HT1080 (cell line): Measurements from ENCODE around the gene TASOR2.

GRCh38 chr10:5566547-5567128 lies 41.9 kb downstream of the CALML3 start:
RAMPAGE:
- cytosol, long total RNA = no peak
- long total RNA = no peak
- nucleus, long total RNA = no peak

GRCh38 chr10:5587394-5587749 lies 62.6 kb downstream of the CALML3 start:
RAMPAGE:
- cytosol, long total RNA = no peak
- long total RNA = no peak
- nucleus, long total RNA = no peak

DNA sequence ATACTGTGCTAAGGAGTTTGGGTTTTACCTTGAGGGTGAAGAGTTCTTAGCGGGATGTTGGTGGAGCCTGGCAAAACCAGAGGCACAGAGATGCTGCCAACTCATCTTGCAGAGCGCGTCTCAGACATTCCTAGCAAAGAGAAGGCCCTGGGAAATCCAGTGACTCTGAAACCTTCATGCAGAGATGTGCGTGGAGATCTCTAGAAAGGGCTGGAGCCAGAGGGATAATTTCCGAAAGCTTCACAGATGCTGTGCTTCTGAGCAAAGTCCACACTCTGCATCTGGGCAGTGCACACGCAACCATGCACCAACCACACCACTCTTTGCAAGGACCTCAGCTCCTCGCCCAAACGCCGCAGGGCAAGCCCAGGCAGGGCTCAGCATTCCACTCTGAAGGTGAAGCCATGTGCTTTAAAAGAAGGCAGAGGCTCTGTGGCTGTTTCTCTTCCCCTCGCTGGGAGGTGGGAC lies 48.5 kb downstream of the ASB13 start:
RAMPAGE:
- cytosol, long total RNA = no peak
- long total RNA = no peak
- nucleus, long total RNA = no peak

DNA sequence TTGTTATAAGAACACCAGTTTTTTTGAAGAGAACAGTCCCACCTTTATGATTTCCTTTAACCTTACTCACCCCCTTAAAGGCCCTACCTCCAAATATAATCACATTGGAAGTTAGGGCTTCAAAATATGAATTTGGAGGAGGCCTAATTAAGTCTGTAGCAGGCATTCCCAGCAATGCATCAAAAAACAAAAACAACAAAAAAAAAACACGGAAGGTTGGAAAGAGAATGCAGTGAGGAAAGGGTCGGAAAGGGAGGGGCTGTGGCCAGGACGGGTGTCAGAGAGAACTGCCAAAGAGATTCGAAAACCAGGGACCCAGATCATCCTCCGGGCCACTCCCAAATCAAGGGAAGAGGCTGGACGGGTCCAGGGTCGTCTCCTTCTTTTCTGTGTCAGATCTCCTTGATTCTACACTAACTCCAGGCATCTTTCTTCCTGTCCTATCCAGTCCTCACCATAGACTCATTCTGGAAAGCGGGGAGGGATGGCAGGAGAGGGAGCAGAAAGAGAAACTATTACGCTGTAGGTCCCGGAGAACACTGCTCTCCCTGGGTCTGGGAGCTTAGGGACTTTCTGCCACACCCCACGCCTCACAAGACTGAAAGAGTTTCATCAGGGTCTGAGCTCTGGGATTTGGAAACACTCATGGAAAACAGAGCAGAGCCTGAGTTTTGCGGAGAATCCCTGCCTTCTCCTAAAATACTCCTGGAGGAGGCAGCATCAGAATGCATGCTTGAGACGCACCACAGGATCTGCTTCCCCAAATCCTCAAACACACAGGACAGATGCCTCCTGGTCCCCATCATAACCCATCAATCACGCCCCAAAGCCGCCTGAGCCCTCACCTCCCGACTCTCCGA lies 38.2 kb downstream of the ASB13 start:
RAMPAGE:
- cytosol, long total RNA = no peak
- long total RNA = no peak
- nucleus, long total RNA = no peak

DNA sequence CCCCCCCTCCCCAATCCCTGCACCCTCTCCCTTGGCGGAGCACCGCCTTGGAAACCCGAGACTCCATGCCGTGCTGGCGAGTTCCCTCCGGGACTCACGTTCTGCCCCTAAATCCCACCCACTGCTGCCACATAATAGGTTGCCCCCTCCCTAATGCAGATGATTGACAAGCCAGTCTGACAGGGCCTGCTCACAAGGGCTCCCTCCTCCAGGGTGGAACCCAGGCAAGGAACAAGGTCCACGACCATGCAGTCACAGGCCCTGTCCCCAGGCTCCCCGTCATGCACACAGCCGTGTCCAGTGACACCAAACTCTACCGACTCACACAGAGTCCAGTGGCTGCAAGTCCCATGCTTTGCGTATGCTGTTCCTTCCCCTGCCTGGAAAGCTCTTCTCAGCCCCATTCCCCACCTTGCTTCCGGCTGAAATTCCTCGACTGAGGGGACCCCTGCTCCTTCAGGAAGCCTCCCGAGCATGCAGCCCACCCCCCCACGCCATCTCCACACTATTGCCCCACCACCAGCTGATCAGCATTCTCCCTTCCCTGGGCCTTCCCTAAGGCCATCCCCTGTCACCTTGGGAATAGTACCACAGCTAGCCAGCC lies 7.1 kb downstream of the ASB13 start:
RAMPAGE:
- cytosol, long total RNA = no peak
- long total RNA = no peak
- nucleus, long total RNA = no peak

DNA sequence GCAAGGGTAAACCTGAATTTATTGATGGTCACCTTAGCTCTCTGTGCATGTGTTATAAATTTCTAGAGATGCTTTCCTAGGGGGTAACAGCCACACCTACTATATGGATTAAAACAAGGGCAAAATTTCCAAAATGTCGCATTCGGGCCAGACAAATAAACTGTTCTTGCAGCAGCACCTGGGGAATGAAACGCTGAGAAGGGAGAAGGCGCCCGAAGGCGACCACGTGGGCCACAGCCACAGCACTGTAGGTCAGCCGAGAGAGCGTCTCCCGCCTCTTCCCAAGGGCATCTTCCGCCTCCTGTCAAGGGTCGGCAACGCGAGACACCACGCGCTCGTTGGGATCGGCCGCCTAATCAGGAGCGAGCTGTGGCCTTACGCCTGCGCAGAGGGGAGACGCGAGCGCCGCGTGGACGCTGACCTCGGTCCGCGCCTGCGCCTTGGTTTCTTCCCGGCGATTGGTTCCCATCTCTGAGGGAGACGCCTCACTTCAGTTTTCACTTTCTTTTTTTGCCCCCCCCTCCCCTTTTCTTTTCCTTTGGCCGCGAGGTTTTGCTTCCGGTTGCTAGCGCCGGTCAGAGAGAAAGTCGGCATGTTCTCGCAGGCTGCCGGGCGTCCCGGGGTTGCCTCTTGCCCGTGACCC lies at the start of gene TASOR2:
Gene TASOR2, plus strand, starts transcription at position 555 of the 643 bp plus-strand sequence.
RAMPAGE:
- cytosol, long total RNA = no peak
- long total RNA = no peak
- nucleus, long total RNA = no peak

DNA sequence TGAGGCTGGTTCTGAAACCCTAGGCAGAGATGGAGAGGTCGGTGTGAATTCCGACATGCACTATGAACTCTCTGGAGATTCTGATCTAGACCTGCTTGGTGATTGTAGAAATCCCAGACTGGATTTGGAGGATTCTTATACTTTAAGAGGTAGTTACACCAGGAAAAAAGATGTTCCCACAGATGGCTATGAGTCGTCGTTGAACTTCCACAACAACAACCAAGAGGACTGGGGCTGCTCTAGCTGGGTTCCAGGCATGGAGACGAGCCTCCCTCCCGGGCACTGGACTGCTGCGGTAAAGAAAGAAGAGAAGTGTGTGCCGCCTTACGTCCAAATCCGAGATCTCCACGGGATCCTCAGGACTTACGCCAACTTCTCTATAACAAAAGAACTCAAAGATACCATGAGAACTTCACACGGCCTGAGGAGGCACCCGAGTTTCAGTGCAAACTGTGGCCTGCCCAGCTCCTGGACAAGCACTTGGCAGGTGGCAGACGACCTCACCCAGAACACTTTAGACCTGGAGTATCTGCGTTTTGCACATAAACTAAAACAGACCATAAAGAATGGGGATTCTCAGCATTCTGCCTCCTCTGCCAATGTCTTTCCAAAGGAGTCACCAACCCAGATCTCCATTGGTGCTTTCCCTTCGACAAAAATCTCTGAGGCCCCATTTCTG lies 64.3 kb downstream of the GDI2 start:
RAMPAGE:
- cytosol, long total RNA = no peak
- long total RNA = no peak
- nucleus, long total RNA = no peak

GRCh38 chr10:5751946-5752948 lies 61.0 kb downstream of the GDI2 start:
RAMPAGE:
- cytosol, long total RNA = no peak
- long total RNA = no peak
- nucleus, long total RNA = no peak

RAMPAGE:
- cytosol, long total RNA = no peak
- long total RNA = no peak
- nucleus, long total RNA = no peak
Observed at GRCh38 chr10:5941565-5941891, 35.8 kb downstream of the IL15RA start.

GRCh38 chr10:6005492-6005912 lies 28.2 kb upstream of the IL15RA start:
RAMPAGE:
- cytosol, long total RNA = no peak
- long total RNA = no peak
- nucleus, long total RNA = no peak

RAMPAGE:
- cytosol, long total RNA = no peak
- long total RNA = no peak
- nucleus, long total RNA = no peak
Observed at GRCh38 chr10:6012217-6012615, 34.9 kb upstream of the IL15RA start.

RAMPAGE:
- cytosol, long total RNA = no peak
- long total RNA = no peak
- nucleus, long total RNA = no peak
Observed at GRCh38 chr10:6014450-6015003, 37.2 kb upstream of the IL15RA start.

GRCh38 chr10:6018289-6018988 lies 41.1 kb upstream of the IL15RA start:
RAMPAGE:
- cytosol, long total RNA = no peak
- long total RNA = no peak
- nucleus, long total RNA = no peak

GRCh38 chr10:6068202-6068756 lies 6.1 kb upstream of the IL2RA start:
RAMPAGE:
- cytosol, long total RNA = no peak
- long total RNA = no peak
- nucleus, long total RNA = no peak

GRCh38 chr10:6143500-6143928 lies 54.7 kb downstream of the RBM17 start:
RAMPAGE:
- cytosol, long total RNA = no peak
- long total RNA = no peak
- nucleus, long total RNA = no peak

GRCh38 chr10:6163334-6163495 lies 39.5 kb upstream of the PFKFB3 start:
RAMPAGE:
- cytosol, long total RNA = no peak
- long total RNA = no peak
- nucleus, long total RNA = no peak

GRCh38 chr10:6164740-6165135 lies 38.0 kb upstream of the PFKFB3 start:
RAMPAGE:
- cytosol, long total RNA = no peak
- long total RNA = no peak
- nucleus, long total RNA = no peak

DNA sequence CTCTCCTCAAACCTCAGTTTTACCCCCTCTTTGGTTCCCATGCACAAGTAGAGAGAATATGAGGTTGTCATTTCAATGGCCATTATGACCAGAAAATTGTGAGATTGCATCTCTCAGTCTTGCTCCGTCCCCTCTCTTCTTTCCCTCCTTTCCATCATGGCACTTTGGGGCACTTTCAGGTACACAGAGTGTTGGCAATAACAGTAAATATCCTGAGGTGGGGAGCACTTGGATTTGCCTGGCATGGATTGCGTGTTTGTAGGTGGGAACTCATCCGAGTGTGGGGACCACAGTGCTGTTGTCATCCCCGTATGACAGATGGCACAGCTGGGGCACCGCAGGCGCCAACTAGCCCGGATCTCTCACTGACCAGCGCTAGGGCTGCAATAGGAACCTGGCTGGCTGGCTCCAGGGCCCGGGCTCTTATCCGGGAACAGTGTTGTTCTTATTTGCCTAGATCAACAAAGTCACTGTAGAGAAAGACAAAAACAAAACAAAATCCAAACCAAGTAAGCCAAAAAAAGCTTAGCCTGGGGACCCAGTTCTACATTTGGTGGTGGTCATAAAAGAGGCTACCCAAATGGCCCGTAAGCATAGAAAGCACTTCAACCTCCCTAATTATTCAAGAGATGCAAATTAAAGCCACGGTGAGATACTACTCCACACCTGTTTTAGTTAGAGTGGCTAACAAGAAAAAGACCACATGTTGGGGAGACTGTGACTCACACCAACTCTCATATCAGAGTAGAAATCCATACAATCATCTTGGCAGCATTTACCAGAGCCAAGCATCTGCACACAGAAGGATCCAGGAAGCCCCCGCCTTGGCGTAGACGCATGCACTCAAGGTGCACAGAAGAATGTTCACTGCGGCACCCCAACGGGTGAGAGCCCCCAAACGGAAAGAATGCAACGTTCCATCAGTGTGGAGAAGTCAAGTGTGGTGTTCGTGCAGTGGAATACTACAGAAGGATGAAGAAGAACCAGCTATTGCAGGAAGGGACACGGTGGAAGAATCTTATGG lies 27.3 kb upstream of the PFKFB3 start:
RAMPAGE:
- cytosol, long total RNA = no peak
- long total RNA = no peak
- nucleus, long total RNA = no peak

DNA sequence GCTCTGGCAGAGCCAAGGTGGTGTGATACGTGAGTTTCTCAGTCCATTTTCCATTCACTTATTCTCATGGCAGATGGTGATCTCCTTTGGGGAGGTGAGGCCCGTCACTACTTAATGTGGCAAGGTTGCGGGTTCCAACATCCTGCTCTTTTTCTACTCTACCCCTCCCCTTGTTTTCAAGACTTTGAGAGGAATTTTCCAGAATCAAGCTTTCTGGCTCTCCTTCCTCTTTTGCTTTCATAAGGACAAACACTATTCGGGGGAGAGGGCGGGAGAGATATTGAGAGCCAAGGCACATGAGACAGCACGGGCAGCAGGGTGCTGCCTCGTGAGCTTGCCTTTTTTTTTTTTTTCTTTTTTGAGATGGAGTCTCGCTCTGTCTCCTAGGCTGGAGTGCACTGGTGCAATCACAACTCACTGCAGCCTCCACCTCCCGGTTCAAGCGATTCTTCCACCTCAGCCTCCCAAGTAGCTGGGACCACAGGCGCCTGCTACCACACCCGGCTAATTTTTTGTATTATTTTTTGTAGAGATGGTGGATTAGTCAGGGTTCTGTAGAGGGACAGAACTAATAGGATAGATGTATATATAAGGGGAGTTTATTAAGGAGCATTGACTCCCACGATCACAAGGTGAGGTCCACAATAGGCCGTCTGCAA lies 6.8 kb upstream of the PFKFB3 start:
RAMPAGE:
- cytosol, long total RNA = no peak
- long total RNA = no peak
- nucleus, long total RNA = no peak

DNA sequence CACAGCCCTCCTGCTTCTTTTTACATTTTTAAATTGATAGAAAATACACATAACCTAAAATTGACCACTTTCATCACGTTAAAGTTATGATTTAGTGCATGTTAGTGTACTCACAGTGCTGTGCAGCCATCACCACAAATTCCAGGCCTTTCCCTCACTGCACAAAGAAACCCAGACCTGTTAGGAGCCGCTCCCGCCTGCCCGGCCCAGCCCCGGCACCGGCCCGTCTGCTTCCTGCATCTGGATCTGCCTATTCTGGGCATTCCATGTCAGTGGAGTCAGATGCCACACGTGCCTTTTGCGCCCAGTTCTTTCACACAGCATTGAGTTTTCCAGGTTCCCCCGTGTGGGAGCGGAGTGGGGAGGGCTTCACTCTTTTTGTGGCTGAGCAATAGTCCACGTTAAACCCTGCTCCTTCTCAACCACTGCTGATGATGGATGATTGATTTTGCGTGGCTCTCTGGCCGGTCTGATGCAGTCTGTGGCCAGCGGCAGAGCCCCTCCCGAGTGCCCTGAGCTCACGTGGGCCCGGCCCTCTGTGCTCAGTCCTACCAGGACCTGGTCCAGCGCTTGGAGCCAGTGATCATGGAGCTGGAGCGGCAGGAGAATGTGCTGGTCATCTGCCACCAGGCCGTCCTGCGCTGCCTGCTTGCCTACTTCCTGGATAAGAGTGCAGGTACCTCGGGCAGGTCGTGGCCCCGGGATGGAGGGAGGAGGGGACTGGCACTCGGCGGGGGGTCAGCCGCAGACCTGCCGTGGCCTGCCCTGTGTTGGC lies 19.8 kb downstream of the PFKFB3 start:
RAMPAGE:
- cytosol, long total RNA = no peak
- long total RNA = no peak
- nucleus, long total RNA = no peak